Measurements from ENCODE around the genes BPIFB6 and CBFA2T2.

GRCh38 chr20:32509589-32510151 is 75.5 kb downstream of the NOL4L start:
- PRO-cap, 7 experiments, result no peak in any of the 7 experiments
- RAMPAGE, long total RNA, 2 experiments, result no peak in any of the 2 experiments

GRCh38 chr20:32528157-32528982 is 56.8 kb downstream of the NOL4L start:
- PRO-cap, 7 experiments, result no peak in any of the 7 experiments
- RAMPAGE, long total RNA, 2 experiments, result no peak in any of the 2 experiments

- PRO-cap, 7 experiments, result no peak in any of the 7 experiments
- RAMPAGE, long total RNA, 2 experiments, result no peak in any of the 2 experiments
Measured at GRCh38 chr20:32559834-32560304, 25.3 kb downstream of the NOL4L start.

DNA sequence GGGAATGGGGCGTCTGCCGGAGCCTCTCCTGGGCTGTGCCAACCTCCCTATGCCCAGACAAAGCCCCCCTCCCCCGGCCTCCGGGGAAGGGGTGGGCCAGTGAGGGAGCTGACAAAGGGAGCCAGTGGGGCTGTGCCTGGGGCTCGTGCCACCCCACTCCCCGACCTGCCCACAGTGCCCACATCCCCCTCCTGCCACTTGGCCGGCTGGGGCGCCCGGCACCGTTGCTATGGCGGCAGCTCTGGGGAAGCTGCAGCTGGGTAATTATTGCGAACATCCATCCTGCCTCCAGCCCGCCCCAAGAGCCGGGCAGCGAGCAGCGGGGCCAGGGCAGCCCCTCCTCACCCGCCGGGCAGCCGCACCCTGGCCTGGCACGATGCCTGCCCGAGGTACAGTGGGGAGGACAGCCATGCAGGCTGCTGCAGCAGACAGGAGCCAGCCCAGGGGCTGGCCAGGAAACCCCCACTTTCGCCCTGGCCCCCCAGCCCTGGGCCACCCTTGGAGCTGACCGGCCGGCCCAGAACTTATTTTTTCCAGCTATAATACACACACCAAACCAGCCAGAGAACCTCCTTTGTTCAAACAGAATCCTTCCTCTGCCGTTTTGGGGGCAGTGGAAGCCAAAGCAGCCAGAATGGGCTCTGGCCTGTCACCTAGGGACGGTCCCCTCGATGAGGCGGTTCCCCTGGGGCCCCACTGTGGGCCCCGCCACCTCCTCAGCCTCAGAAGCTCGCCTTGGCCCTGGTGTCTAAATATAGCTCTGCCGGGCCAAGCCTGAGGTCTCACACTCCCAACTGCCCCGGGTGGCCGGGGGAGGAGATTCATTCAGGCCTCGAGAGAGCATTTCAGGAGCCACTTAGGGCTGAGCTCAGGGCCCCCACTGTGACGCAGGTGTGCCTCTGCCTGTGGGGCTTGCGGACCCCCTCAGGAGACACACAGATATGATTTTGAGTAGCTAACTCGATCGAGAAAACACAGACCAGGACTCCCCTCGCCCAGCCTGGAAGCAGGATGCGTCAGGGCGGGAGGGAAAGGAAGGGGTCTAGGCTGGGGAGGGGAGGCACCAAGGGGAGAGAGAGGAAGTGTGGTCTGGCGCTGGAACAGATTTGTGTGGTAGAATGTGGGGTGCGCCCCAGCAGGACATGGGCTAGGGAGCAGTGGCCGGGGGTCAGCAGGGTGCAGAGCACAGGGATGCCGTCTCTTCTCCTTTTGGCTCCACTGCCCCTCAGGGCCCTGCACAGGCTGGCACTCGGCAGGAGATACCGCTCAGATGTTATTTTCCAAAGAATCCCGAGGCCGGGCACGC is 42.4 kb upstream of the NOL4L start:
- PRO-cap, 7 experiments, result no peak in any of the 7 experiments
- RAMPAGE, long total RNA, 2 experiments, result no peak in any of the 2 experiments

- PRO-cap, 7 experiments, result no peak in any of the 7 experiments
- RAMPAGE, long total RNA, 2 experiments, result no peak in any of the 2 experiments
Measured at GRCh38 chr20:32673053-32673911, 459 bp downstream of the C20orf203 start.

- PRO-cap, 7 experiments, result no peak in any of the 7 experiments
- RAMPAGE, long total RNA, 2 experiments, result no peak in any of the 2 experiments
Measured at GRCh38 chr20:32685506-32686602, 12.1 kb upstream of the C20orf203 start.

DNA sequence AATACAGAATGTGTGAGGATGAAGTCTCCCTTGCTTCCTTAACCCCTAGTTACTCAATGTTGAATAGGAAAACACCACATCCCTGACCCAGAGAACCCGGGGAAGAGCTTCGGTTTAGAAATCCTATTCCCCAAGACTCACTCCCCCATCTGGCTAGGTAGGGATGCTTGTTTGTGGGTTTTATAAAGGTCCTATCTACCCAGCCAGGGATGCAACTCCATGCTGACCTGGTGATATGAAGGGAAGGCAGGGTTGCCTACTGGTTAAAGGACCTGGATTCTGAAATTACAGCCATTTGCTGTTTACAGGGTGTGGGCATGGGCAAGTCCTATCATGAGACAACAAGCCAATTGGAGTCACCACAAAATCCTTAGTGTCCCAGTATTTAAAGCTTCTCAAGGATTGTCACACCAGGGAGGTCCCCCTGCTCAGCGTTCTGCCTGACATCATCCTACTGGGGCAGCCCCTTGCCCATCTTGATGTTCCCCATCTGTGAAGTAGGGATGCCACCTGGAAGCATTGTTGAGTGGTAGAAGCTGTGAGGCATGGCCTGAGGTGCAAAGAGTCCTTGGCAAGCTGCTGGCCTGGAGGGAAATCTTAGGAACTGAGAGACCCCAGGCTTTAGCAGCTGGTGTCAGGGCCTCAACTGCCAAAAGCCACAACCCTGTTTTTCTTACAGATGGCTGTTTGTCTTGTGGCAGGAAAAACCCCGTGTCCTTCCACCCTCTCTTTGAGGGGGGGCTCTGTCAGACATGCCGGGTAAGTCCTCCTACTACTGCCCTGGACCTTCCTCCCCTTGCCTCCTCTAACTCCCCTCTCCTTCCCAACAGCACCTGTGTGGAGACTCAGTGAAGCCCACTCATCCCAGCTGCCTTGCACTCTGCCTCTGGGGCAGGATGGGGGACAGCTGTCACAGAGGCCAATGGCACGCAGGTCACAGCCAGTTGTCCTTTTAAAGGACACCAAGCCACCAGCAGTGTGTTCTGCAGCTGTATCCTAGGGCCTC is 23.3 kb upstream of the MAPRE1 start:
- PRO-cap, 7 experiments, result no peak in any of the 7 experiments
- RAMPAGE, long total RNA, 2 experiments, result no peak in any of the 2 experiments

DNA sequence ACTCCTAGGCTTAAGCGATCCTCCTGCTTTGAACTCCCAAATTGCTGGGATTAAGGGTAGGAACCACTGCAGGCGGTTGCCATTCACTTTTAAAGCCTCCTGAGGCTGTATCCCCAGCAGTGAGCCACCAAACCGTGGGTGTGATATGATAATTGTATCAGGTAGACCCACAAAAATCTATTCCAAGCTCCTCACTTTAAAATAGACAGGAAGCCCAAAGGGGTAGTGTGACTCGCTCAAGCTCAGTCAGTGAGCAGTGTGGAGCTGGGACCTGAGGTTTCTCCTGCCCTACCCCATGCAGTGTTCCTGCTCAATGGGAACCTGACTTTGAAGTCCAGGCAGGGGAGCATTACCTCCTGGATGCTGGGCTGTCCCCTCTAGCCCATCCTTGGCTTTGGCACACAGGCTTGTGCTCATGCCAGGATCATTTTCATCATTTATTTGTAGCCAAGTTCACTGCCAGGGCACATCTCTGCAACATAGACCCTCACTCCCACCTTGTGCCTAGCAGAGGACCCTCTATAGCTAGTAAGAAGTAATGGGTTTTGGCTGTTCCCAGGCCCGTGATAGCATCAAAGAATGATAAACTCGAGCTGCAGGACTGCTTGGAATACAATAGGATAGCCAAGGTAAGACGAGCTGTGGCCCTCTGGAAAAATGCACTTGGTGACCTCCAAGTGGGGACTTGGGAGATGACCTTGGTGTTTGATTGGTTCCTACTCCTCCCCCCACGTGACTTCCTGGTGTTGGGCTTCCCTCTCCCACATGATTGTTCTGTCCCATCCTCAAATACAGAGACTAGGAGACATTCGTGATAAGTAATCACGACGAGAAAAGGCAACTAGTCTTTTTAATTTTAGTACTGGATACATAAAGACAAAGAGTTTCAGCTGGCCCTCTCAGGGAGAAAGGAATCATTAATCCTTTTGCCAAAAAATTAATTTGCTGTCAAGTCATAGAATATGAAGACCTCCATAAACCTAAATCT is 14.7 kb upstream of the MAPRE1 start:
- PRO-cap, 7 experiments, result no peak in any of the 7 experiments
- RAMPAGE, long total RNA, 2 experiments, result no peak in any of the 2 experiments

- PRO-cap, 7 experiments, result no peak in any of the 7 experiments
- RAMPAGE, long total RNA, 2 experiments, result no peak in any of the 2 experiments
Measured at GRCh38 chr20:32967840-32968072, 36.5 kb downstream of the SUN5 start.

DNA sequence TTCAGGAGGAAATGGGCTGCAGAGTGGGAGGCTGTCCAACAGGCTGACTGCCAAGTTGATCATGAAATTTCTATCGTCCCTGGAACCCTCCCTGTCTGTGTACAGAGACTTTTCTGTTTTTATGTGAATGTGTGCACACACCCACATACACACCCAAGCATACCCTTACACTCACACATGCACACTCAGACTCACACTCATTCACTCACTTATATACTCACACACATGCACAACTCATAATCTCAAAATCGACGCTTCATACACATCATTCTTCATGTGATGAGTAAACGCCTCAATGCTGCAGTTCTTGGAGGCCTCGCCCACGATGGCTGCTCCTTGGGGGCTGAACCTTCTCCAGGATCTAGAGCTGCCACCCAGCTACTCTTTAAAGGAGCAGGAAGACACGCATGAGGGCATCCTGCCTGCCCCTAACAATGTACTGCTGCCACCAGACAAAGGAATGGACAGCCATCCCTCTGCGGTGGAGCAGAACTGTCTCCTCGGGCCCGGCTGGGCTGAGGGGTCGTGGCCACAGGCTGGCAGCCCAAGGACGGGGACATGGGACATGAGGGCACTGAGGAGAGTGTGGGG is 35.5 kb downstream of the SUN5 start:
- PRO-cap, 7 experiments, result no peak in any of the 7 experiments
- RAMPAGE, long total RNA, 2 experiments, result no peak in any of the 2 experiments

DNA sequence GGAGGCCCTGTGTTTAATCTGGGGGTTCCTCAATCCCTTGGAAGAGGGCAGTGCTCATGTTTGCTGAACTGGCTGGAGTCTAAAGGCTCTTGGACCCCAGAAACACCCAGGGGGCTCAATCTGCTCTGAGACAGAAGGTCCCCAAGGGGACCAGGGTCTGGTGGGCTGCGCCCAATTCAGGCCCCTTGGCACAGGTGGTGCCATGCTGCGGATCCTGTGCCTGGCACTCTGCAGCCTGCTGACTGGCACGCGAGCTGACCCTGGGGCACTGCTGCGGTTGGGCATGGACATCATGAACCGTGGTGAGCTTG is at the start of gene BPIFB6:
Gene BPIFB6 (plus strand): TSS at position 203 of the 311 bp plus-strand sequence.
- PRO-cap, 7 experiments, result no peak in any of the 7 experiments
- RAMPAGE, long total RNA, 2 experiments, result no peak in any of the 2 experiments

DNA sequence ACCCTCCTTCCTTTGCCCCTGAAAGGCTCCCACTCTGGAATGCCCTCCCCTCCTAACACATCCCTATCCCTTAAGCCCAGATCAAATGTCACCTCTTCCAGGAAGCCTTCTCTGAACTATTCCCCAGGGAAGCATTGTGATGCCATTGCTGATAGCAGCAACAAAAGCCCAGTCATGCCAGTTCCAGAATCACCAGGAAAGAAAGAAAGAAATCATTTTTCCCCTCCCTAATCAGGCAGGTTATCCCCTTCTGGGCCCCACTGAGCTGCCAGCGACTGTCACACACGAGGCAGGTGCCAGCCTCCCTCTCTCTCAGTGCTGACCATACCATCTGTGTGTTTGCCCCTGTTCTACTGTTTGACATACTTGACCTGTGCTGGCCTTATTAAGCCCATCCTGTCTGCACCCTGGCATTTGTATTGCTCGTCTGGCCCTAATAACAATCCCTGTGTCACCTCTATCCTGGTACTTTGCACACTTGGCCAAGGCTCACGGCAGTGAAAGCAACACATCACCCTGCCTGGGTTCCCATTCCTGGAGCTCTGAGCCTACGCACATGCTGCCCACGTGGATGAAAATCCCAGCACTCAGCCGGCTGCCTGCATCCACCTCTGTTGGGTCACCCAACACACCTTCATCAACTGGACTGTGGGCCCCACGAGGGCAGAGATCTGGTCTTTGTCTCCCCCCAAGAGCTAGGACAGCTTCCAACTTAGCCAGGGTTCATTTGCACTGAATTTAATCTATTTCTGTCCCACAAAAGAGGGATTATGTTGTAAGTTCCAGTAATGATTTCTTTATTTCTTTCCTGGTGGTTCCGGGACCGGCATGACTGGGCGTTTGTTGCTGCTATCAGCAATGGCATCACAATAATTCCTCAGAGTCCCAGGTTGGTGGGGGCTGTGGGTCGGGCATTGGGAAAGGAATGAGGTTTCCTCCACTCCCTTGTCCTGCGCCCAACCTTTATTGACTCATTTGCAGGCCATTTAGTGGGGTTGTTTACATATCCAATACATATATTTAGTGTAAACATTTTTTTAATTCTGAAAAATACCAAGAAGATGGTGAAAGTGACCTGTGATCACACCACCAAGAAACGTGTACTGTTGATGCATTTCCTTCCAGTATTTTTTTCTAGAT is 5.2 kb upstream of the BPIFB1 start:
- PRO-cap, 7 experiments, result no peak in any of the 7 experiments
- RAMPAGE, long total RNA, 2 experiments, result no peak in any of the 2 experiments

- PRO-cap, 7 experiments, result peak in 6 of 7 experiments; most common minus-strand start chr20:33419249 (in 6)
- RAMPAGE, long total RNA, 2 experiments, result no peak in any of the 2 experiments
Measured at GRCh38 chr20:33418923-33419549, 17.7 kb upstream of the CDK5RAP1 start.

DNA sequence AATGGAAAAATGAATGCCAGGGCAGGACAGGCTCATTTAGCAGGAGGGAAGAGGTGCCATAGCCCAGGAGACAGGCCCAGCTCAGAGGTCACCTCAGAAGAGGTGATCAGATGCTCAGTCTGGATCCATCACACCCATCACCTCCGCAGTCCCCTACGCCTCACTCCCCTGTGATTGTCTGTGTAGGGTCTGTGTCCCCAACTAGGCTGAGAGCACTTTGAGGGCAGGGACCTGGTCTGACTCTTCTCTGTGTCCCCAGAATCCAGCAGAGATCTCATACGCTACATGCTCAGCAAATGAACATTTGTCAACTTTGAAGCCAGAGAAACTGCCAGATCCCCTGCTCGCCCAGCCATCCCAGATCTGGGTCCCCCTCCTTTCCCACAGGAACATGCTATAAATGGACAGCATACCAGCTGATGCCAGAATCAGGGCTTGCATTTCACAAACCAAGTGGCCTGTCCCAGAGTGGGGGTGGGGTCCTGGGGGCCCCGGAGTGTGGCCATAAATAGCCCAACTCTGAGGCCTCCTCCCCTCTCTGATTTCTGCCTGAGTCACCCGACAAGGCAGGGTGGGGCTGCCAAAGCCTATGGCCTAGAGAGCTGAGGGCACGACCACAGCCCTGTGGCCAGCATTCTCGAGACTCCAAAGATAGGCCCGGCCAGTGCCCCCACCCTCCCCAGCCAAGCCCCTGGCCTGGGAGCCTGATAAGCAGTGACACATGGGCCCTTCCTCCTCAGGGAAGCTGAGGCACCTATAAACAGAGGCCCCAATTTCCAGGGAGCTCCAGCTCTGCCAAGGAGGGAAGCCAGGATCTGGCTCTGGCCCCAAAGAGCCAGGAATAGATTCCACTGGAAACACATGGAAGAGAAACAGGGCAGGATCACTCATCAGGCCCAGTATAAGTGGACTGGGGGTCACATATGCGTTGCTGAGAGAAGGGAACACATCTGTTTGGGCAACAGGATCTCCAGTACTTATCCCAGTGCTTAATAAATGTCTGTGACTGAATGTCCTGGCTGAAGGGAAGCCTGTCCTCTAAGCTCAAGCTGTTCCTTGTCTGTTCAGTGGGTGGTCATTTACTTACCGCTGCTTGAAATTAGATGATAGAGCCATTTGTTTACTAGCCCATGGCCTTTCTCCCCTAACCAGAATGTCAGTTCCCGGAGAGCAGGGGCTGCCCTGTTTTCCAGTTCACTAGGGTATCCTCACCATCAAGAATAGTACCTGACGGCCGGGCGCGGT is 20.3 kb downstream of the SNTA1 start:
- PRO-cap, 7 experiments, result peak in 1 of 7 experiments; most common plus-strand start position 634 of the sequence (in 1); most common minus-strand start position 365 of the sequence (in 1)
- RAMPAGE, long total RNA, 2 experiments, result no peak in any of the 2 experiments

- PRO-cap, 7 experiments, result peak in 2 of 7 experiments; most common plus-strand start chr20:33433724 (in 2)
- RAMPAGE, long total RNA, 2 experiments, result no peak in any of the 2 experiments
Measured at GRCh38 chr20:33433369-33433926, 10.1 kb downstream of the SNTA1 start.

DNA sequence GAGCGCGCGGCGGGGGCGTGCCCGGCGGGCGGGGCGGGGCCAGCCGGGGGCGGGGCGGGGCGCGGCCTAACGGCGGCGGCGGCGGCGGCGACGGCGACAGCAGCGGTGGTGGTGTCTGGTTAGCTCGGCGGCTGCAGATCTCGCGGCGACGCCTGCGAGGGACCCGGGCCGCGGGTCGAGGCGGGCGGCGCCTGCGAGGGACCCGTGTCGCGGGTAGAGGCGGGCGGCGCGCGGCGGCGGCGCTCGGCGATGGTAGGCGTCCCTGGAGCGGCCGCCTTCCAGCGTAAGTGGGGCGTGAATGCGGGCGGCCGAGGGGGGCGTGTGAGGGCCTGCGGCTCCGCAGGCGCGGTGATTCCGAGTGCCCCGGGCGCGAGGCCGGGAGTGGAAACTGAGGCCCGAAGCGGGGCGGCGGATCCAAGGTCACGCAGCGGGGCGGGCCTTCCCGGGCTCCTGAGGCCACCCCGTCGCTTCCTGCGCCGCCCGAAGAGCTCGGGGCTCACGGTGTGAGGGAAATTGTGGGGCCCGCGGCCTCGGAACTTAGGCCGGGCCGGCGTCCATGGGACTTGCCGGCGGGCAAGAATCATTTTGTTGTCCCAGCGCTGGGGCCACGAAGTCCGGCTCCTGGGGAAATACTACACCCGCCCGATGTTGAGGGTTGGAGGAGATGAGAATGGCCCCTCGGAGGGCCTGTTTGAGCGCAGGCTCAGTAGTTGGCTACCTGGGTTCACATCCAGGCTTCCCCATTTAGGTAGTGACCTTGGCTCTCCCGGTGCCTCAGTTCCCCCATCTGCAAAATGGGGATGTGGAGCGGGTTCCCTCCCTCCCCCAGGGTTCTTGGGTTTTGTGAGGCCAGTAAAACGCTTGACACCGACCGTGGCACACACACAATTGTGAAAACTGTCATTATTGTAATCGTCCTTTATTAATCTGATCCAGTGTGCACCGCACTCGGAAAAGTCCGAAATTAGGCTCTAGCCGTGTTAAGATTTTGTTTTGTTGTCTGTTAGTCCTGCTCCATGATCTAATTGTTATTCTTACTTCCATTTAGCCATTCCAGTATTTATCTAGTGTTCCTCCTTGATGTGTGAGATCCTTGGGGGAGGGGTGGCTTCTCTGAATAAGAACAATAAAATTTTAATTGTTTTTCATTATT is at the start of gene CBFA2T2:
Gene CBFA2T2 (plus strand): TSS at position 78 of the 1,153 bp plus-strand sequence.
- PRO-cap, 7 experiments, result peak in 7 of 7 experiments; most common plus-strand start position 324 of the sequence (in 5); most common minus-strand start position 296 of the sequence (in 4)
- RAMPAGE, long total RNA, 2 experiments, result no peak in any of the 2 experiments

DNA sequence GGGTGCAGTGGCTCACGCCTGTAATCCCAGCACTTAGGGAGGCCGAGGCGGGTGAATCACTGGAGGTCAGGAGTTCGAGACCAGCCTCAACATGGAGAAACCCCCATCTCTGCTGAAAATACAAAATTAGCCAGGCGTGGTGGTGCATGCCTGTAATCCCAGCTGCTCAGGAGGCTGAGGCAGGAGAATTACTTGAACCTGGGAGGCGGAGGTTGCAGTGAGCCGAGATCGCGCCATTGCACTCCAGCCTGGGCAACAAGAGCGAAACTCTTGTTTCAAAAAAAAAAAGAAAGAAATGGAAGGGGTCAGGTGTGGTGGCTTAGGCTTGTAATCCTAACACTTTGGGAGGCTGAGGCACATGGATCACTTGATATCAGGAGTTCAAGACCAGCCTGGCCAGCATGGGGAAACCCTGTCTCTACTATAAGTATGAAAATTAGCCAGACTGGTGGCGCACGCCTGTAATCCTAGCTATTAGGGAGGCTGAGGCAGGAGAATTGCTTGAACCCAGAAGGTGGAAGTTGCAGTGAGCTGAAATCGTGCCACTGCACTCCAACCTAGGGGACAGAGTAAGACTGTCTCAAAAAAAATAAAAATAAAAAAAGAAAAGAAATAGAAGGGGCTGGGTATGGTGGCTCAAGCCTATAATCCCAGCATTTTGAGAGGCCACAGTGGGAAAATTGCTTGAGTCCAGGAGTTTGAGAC is 15.8 kb downstream of the CBFA2T2 start:
- PRO-cap, 7 experiments, result no peak in any of the 7 experiments
- RAMPAGE, long total RNA, 2 experiments, result no peak in any of the 2 experiments

- PRO-cap, 7 experiments, result no peak in any of the 7 experiments
- RAMPAGE, long total RNA, 2 experiments, result no peak in any of the 2 experiments
Measured at GRCh38 chr20:33556136-33556684, 66.3 kb downstream of the CBFA2T2 start.

- PRO-cap, 7 experiments, result peak in 5 of 7 experiments; most common minus-strand start chr20:33654932 (in 4)
- RAMPAGE, long total RNA, 2 experiments, result no peak in any of the 2 experiments
Measured at GRCh38 chr20:33654880-33655324, 7.2 kb upstream of the C20orf144 start.

DNA sequence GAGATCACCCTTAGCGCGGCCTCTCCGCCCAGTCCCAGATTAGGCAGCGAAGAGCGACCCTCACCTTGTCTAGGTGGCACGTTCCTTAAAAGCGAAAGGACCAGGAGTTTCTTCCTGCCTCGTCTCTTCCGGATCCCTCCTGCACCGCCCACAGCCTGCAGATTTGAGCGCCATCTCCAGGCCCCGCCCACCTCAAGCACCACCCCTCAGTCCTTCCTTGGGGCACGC is 801 bp upstream of the RALY start:
- PRO-cap, 7 experiments, result peak in 7 of 7 experiments; most common minus-strand start position 138 of the sequence (in 7)
- RAMPAGE, long total RNA, 2 experiments, result start-site peak on the minus strand in 2 of 2 experiments, centred at positions 114 to 117 of the sequence, 22 to 92 reads per replicate

Data from ovary (tissue), 7 donors.